Measurements from ENCODE around the gene FGFR2.

DNA sequence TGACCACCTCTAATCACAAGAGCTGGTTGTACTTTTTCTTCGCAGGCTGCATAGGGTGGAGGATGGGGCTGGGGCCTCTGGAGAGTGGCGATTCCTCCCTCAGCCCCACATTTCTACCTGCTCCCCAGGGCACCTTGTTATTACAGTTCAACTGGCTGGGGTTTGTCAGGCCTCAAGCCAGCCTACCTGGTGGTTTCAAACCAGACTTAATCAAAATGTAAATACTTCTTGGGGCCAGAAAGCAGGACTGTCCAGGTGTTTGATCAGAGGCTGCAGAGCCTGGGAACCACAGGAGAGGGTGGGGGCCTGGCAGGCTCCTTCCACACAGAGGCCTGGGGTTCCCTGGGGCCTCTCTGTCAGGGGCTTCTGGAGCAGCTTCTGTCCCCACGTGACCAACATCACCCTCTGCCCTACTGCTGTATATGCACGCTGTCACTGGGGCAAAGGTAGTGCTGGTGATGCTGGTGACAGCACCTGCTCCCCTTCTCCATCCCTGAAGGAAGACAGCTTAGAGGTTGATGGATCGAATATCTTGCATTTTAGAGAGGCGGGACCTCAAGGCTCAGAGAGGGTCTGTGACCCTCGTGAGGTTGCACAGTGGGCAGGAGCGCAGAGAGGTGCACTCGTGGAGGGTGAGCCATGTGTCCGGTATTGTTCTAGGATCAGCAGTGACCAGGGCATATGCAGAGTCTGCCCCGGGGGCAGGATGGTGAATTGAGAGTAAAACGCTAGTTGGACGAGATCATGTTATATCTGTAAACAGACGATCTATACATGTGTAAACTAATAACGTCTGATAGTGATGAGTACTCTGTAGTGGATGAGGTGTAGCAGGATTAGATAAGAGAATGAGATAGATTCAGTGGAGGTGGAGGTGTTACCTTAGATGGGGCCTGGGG, 95.3 kb downstream of the GRK5 start:
- PRO-cap = no peak

- PRO-cap = no peak
Measured at GRCh38 chr10:119377837-119378405, 164.6 kb downstream of the RGS10 start.

- PRO-cap = no peak
Measured at GRCh38 chr10:119408661-119409733, 133.5 kb downstream of the RGS10 start.

DNA sequence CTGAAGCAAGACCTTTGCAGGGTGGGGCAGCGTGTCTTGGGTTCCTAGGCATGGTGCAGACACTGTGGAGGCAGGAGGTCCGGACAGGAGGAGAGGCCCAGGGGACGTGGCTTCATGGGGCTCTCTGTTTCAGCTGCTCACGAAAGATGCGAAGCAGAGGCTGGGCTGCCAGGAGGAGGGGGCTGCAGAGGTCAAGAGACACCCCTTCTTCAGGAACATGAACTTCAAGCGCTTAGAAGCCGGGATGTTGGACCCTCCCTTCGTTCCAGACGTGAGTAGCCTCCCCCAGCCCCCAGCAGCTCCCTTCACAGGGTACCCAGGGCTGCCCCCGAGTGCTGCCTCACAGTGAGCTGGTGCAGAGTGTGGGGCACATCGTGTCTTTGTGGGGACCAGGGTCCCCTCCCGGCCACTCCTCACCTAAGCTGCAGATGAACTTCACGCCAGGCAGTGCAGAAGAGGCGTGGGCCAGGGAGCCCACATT, 94.5 kb downstream of the RGS10 start:
- PRO-cap = no peak

GRCh38 chr10:119452388-119453010, 90.0 kb downstream of the RGS10 start:
- PRO-cap = no peak

GRCh38 chr10:119515415-119515836, 27.1 kb downstream of the RGS10 start:
- PRO-cap = no peak

GRCh38 chr10:119544348-119544616, 1.8 kb upstream of the RGS10 start:
- PRO-cap = no peak

- PRO-cap = no peak
Measured at GRCh38 chr10:119840707-119841263, 31.9 kb downstream of the MCMBP start.

- PRO-cap = no peak
Measured at GRCh38 chr10:120239966-120240404, 217.0 kb upstream of the PLPP4 start.

- PRO-cap = no peak
Measured at GRCh38 chr10:120355054-120355408, 102.0 kb upstream of the PLPP4 start.

DNA sequence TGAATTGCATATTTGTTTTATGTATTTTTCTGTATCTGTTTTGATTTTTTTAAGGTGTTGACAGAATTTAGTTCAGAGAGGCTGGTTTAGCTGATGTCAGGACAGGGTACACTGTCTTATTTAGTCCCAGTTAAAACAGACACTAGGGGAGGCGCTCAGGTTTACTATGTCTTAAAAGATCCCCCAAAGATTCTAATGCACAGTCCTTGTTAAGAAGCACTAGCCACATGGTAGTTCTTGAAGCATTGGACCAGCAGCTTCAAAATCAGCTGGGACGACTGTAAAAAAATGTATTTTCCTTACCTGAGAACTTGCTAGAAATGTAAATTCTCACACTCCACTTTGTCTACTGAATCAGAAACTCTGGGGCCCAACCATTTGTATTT, 185.9 kb upstream of the WDR11 start:
- PRO-cap = no peak

DNA sequence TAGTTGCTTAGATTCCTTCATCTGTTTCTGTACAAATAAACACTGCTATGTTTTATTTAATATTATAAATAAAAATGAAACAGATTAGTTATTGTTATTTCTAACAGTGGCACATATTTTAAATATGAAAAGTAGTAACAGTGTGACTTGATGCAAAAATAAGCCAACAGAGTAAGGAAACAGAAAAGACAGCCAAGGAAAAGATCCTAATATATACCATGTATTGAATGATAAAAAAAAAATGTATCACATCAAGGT, 169.7 kb upstream of the WDR11 start:
- PRO-cap = no peak

GRCh38 chr10:120880109-120880719, 29.1 kb downstream of the WDR11 start:
- PRO-cap = no peak

- PRO-cap = no peak
Measured at GRCh38 chr10:121216744-121217247, 365.6 kb downstream of the WDR11 start.

DNA sequence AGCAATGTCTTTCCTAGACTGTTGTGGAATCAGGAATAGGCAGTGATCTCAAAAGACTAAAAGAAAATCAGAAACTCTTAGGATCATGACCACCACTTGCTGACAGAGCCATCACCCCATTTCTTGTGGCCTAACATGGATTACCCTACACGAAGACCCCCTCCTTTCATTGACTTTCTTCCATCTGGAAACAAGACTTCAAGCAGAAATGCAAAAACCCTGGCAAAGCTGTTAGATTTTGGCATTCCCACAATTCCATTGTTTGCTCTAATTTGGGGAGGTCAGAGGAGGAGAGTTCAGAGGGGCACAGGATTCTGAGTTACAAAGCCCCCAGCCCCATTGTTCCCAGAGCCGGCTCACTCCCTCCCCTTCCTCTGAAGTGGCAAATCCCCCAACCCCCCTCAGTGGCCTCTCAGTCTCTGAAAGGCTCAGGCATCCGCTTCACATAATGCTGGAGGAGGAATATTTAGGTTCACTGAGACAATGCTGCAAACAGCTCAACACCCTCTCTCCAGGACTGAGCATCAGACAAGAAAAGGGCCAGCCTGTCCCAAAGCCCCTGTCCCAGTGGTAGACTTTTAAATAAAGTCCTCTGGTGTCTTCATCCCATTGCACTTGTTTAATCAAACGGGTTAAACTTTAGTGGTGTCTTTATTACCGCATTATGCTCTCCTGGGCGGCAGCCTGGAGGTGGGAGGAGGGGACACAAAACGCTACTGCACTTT, 258.1 kb downstream of the FGFR2 start:
- PRO-cap = no peak

DNA sequence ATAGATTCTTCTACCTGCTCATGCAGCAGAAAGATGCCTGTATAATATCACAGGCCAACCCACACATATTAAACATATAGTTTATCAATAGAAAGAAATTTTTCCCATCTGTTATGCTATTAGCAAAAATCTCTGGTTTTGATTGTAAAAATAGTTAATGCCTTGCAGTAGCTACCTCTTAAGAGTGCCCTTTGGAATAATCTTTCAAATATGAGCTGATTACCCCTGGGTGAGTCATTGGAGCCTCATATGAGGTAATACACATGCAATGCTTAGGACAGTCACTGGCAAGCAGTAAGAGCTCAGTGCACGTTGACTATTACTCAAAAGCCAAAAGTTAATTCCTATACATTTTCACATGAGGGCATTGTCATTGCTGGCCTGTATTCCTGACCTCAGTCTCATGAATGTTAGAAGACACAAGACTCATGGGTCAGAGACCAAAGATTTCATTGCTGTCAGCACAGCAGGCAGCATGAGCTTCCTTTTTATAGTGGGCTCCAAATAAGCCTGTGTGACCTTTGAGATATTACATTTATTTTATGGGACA, 180.0 kb downstream of the FGFR2 start:
- PRO-cap = no peak

DNA sequence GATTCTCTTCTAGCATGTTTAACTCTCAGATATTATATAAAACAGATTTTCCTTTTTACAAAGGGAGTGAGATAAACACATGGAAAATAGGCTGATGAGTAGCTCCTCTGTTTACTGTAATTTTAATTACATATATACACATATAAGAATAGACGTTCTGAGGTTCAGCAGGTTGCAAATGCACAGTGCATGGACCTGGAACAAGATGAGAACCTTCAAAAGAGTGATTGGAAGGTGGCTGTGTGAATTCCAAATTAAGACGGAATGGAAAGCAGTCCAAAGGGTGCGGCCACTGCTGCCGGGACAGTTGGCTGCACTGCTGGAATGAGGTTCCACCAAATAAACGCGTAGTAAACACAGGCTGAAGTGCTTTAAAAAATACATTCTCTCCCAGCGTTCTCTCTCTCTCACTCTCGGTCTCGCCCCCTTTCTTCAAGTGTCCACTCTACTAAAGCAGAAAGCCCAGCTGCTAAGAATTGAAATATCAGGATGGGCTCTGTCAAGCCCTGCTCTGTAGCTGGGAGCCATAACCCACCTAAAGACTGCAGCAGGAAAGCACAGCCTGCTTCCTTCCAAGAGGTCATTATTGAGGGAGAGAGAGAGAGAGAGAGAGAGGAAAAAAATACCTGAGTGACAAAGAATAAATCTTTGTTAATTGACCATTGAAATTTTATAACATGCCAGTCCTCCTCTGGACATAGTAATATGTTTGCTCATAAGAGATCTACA, 73.0 kb downstream of the FGFR2 start:
- PRO-cap = no peak

DNA sequence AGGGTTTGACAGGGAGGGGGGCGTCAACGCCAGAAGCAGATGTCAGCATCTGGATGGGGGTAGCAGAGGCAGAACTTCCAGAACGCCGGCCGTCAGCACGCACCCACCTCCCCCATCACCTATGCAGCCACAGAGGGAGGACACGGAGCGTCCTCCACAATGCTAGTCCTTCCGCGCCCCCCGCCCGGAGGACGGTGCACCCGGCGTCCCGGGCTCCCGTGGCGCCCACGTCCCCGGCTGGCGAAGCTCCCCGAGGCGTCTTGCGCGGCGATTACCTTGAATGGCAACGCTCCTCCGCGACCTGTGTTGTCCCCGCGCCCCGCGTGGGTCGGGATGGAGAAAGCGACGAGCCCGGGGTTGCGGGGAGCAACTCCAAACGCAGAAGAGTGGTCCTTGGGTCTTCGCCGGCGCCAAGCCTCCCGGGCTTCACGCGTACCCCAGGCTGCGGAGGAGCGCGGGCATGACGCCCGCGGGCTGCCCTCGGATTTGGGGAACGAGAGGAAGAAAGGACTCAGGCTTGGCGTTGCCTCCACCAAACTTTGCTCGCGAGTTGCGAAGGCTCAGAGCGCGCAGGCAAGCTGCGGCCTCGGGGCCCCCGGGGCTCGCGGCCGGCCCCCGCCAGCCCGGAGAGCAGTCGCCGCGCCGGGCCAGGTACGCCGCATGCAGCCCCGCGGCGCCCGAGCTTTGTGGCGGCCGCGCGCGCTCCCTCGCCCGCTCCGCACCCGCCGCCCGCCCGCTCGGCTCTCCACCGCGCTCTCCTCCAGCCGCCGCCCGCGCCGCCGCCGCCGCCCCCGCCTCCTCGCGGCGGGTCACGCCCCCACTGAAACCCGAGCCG, at the start of gene FGFR2:
FGFR2 (minus strand) TSS at position 758 of the 835 bp plus-strand sequence.
- PRO-cap = bidirectional peak, plus-strand start outside the sequence, minus-strand start at position 739 of the sequence

DNA sequence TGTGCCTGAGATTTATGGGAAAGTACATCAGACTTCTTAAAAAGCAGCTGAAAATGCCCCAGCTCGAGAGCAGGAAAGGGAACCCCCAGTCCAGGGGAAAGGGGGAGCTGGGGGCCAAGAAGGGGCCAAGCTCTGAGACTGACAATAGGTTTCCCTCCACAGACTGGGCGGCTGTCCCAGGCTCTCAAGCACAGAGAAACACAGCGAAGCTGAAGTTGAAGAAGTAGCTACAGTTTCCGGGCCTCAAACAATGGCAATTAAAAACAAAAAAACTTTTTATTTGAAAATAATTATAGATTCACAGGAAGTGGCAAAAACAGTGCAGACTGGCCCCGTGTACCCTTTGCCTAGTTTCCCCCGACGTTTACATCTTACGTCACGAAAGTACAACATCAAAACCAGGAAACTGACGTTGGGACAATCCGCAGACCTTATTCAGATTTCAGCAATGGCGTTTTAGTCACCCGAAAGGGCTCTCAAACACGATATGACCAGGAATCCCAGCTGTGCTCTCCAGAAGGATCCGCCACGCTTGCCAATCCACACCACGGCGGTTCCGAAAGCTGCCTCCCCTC, 84.0 kb upstream of the FGFR2 start:
- PRO-cap = no peak

- PRO-cap = bidirectional peak, plus-strand start at chr10:121974881, minus-strand start at chr10:121974814
Measured at GRCh38 chr10:121974208-121974971, 627 bp downstream of the NSMCE4A start.